ENCODE measurements around the gene LYSMD4.

DNA sequence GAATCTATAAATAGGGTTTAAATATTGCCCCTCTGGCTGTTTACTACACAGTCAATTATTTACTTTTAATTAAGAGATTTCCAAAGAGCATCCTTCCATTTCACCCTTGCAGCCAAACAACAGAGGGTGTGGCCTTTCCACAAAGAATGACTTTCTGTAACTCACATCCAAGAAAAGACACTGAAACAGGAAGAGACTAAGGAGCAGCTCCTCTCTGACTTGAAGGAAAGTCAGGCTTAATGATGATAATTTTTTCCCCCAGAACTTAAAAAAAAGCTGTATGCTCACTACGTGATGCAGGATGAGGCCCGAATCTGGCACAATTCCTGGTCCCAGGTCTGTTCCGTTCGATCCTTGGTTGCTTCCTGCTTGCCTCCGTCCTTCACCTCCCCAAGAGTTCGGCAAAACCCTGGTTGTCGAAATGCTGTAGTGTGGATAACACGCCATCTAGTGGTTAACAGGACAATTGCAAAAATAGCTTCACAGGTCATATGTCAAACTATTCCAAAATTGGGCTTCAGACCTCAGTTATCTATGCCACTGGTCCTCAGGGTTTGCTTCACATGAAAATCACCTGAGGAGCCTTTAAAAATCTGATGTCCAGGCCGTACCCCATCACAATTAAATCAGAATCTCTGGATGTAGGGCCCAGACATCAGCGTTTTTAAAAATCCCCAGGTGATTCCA is 28.3 kb upstream of the SYNM start:
- PRO-cap = unidirectional peak, minus-strand start at position 400 of the sequence

DNA sequence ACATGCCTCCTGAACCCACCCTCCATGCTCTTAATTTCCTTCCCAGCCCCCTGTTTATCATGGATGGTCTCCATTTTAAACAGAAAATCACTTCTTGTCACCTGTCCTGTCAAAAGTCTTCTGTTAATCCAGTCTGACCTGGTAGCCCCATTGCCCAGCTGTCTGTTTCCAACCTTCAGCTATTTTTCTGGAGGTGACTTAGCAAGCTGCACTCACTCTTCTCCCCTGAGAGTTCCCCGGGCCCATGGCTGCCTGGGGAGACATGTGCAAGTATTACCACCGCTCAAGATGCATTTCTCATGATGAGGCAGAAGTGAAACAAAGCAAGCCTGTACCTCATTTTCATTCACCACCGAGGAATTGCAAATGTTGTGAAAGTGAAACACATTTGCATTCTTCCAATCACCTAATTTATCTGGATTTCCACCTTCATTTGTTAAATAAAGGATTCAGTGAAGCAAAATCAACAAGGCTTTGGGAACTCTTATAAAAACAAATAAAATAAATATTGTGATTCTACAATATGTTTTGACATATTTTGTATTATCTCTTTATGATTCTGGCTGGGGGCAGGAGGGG is 14.5 kb upstream of the SYNM start:
- PRO-cap = no peak

DNA sequence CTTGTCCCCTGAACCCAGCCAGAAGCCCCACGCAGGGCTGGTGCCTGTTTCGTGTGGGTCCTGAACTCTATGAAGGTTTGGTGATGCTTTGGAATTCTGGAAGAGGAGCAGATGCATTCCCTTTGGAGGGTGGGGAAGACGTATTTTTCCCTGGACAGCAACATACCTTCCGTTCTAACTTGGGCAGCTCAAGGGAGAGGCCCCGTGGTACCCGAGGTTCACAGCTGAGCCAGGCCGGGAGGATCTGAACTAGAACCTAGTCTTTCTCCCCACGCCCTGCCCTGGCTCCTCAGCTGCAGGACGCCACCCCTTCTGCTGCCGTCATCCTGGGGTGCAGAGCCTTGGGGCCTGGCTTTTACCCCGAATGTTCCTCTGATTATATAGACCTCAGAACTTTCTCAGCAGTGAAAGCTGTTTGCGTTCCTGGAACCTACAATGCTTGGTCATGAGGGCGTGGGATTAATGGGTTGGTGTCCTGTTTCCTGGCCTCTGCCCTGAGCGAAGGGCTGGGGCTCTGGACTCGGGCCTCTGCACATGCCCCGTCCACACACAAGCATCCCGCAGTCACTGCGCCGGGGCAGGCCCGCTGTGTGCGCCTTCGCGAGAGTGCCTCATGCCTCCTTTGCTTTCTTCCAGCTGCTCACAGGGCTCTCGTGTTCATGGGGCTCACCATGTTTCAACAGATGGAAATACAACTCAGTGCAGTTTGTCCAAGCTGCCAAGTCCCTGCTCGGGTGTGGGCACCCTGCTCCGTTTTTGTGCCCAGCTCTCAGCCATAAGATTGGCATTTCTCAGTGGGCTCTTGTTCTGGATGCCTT is 20.2 kb downstream of the SYNM start:
- PRO-cap = no peak

DNA sequence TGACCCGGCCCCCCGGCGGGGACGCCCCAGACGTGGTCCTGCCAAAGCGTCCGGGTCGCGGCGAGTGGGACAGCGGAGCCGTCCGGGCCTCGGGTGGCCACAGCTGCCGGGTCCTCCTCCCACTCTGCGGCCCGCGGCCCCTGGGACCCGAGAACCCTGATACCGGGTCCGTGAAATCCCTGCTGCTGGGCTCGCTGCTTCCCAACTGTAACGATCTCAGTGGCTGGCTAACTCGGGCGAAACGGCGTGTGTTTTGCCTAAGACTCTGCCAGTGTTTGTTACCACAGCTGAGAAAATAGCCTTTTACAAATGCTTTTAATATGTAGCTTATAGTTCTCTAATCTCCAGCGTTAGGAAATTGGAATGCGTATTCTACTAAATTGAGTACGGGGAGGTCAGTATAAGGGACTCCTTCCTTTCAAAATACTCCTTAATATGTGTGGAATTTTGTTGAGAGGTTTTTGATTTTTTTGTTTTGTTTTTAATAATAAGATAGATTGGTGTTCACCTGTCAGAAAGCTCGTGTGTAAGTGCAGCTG is 379 bp downstream of the LRRC28 start:
- PRO-cap = no peak

- PRO-cap = no peak
These were observed 127.1 kb upstream of the MEF2A start for GRCh38 chr15:99438584-99439141.

- PRO-cap = bidirectional peak, plus-strand start at chr15:99509972, minus-strand start at chr15:99509717
These were observed 56.3 kb upstream of the MEF2A start for GRCh38 chr15:99509359-99510102.

- PRO-cap = no peak
These were observed 54.4 kb downstream of the MEF2A start for GRCh38 chr15:99620213-99620555.

DNA sequence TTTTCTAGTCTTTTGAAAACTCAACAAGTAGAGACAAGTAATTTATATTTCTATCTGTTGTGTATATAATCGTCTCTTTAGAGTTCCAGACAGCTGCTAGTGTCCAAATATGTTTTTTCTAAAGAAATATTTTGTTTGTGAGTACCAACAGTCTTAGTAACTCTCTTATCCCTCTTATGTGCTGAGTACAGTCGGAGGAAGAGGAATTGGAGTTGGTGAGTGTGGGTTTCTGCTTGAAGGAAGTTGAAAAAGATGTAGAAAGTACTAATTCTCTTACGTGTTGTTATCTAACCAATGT is 30.1 kb downstream of the LYSMD4 start:
- PRO-cap = no peak

GRCh38 chr15:99720442-99720863 is 12.8 kb downstream of the LYSMD4 start:
- PRO-cap = no peak

GRCh38 chr15:99720885-99721239 is 12.4 kb downstream of the LYSMD4 start:
- PRO-cap = no peak

DNA sequence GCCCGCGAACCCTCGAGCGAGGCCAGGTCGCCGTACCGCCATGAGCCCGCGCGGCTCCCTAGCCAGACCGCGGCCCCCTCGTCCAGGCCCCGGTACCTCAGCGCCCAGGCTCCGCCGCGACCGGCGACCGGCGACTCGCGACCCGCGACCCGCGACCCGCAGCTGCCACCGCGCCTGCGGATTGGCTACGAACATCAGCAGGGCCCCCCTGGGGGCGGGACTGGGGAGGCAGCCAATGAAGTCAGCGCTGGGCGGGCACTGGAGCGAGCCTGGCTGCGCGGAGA is at the start of gene LYSMD4:
TSS of gene LYSMD4 (minus strand) at position 189 of the 284 bp plus-strand sequence.
- PRO-cap = bidirectional peak, plus-strand start outside the sequence, minus-strand start at position 153 of the sequence

DNA sequence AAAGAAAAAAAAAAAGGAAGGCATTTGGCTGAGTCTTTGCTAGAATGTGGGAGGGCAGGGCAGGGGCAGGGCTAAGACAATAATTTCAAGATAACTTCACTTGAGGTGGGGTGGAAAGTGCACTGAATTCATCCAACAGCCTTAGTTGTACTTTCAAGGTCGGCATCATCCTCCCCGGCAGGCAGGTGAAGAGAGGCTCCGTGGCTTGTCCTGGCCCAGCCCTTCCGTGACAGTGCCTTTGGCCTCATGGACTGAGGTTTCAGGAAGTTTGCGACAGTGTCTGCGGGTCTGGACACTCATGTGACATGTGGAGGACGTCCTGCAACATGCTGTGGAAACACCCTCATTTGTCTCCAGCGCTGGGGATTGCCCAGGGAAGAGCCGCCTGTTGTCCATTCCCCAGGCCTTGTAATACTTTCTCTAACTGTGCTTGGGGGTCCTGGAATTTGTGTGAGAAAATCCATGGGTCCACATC is 182.7 kb upstream of the LYSMD4 start:
- PRO-cap = no peak

DNA sequence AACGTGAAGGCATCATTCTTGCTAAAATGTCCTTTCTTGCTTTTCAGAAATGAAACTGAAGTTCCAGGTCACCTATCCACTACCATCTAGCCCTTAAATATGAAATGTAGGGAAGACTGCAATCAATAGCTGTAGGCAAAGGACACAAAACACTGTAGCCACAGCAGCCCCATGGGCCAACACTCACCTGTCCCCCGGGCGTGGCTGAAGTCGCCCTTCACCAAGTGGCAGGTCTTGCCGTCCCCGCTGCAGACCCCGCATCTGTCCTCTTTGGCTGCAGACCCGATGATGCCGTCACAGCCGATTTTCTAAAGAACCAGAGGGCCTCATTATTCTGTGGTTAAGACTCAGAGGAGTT is 245.6 kb downstream of the ADAMTS17 start:
- PRO-cap = no peak

DNA sequence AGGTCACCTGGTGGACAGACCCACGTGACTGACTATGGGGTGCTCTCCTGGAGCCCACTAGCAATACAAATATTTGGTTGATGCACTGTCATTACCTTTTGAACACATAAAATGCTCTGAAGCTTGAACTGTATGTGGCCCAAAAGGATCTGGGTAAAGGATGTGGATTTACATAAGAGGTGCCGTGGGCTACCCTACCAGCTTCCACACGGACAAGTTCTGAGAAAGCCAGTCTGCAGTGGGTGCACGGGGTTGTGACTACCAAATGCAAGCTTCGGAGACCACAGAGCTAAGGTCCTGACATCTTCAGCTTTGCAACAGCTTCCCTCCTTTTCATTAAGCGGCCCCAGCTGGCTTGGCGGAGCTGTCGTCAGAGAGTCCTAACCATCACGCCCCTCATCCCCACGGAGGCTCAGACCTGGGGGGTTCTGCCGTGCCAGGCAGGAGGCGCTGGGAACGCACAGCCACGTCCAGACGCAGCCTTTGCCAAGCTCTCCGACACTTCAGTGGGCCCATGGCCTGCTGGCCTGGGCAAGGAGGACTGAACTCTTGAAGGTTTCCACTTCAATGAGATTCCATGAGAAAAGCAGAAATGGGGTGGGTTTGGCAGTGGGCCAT is 228.3 kb downstream of the ADAMTS17 start:
- PRO-cap = no peak

DNA sequence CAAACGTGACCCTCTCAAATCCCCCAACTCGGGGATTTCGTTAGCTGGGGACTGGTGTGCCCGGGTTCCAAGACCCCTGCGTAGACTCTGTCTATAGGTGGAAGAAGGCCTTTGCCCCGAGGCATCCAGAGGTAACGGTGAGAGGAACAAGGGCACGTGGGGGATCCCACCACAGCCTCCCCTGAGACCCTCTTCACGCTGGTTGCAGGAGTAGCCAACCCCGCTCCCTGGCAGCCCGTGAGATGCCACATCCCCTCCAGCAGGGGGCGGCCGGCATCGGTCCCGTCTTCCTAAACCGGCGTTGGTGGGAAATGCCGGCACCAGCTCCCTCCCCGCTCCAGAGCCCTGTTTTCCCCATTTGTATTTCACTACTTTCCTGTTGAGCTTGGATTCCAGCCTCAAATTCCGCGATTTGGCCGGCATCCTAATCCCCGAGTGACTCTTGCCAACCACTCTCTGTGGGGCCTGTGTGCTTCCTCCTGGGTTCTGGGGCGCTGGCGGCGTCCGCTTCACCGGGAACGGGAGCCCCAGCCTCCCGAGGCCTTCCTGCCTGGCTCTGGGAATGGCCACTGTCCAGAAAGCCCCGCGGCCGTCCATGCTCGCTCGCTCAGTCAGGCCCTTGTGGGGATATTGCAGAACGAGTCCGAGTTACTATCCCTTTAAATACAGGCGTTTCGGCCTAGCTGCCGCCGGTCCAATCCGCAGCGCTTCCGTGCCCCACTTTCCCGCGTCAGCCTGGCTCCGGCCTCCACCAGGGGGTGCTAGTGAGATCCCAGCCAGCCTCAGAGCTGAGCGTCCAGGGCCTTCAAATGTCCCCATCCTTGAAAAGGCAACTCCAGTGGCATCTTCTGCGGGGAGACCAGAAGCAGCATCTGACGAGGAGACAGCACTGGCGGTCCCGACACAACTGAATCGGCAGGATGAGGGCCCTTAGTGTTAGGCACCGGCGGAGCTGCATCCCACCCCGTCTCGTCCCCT is 8.1 kb upstream of the ADAMTS17 start:
- PRO-cap = bidirectional peak, plus-strand start at position 287 of the sequence, minus-strand start at position 151 of the sequence; unidirectional peak, minus-strand start at position 632 of the sequence; unidirectional peak, minus-strand start at position 737 of the sequence

DNA sequence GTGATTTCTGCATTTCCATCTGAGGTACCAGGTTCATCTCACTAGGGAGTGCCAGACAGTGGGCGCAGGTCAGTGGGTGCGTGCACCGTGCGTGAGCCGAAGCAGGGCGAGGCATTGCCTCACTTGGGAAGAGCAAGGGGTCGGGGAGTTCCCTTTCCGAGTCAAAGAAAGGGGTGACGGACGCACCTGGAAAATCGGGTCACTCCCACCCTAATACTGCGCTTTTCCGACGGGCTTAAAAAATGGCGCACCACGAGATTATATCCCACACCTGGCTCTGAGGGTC is 75.3 kb upstream of the ADAMTS17 start:
- PRO-cap = no peak

GRCh38 chr15:100600850-100601633 is 942 bp downstream of the LINS1 start:
- PRO-cap = no peak

- PRO-cap = no peak
These were observed 56.5 kb downstream of the ASB7 start for GRCh38 chr15:100658981-100659223.

GRCh38 chr15:100905262-100905774 is 13.8 kb upstream of the LRRK1 start:
- PRO-cap = no peak

- PRO-cap = bidirectional peak, plus-strand start at chr15:100919862, minus-strand start at chr15:100919864
These were observed 483 bp downstream of the LRRK1 start for GRCh38 chr15:100919657-100920023.

Data from SEM (cell line).